B cell (primary cell): Measurements from ENCODE around the gene EAPP.

- PRO-cap, result bidirectional peak, plus-strand start at chr14:31208467, minus-strand start at chr14:31208387
- CAGE, long polyA plus RNA, result no peak
Measured at GRCh38 chr14:31208090-31208494, 499 bp upstream of the HECTD1 start.

DNA sequence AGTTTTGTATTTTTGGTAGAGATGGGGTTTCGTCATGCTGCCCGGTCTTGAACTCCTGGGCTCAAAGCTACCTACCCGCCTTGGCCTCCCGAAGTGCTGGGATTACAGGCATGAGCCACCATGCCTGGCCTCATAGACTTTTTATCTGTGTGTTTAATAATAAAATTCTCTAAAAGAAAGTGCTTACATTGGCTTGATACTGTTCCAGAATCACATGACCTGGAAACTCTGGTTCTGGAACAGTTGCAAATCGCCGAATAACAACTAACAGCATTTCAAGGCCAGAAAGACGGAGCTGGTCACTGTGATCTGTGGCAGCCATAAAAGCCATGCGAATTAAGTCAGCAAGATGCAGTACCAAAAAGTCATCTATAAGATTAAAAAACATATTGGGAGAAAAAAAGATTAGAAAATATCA, 99.0 kb downstream of the HEATR5A start:
- PRO-cap, result no peak
- CAGE, long polyA plus RNA, result no peak

DNA sequence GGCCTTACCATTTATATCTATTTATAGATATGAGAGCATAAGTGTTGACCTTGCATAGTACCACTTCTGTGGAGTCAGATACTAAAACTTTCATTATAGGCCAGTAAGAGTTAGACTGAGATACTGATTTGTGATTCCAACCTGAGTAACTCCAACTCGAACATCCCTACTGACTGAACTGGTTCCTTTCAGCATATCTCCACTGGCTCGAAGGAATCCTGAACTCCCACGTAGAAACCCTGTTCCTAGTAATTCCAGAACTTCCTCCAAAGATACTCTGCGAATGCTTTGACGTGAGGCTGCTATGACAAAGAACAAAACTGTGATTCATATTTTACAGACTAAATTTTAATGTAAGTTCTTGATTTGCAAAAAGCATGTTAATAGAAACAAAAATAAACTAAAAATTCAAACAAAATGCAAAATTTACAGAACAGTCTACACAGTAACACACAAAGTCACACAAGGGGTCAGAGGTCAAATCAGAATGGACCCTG, 31.6 kb downstream of the HEATR5A start:
- PRO-cap, result no peak
- CAGE, long polyA plus RNA, result no peak

GRCh38 chr14:31936018-31936682, 141.0 kb upstream of the ARHGAP5 start:
- PRO-cap, result no peak
- CAGE, long polyA plus RNA, result no peak

- PRO-cap, result no peak
- CAGE, long polyA plus RNA, result no peak
Measured at GRCh38 chr14:31950271-31950772, 126.8 kb upstream of the ARHGAP5 start.

DNA sequence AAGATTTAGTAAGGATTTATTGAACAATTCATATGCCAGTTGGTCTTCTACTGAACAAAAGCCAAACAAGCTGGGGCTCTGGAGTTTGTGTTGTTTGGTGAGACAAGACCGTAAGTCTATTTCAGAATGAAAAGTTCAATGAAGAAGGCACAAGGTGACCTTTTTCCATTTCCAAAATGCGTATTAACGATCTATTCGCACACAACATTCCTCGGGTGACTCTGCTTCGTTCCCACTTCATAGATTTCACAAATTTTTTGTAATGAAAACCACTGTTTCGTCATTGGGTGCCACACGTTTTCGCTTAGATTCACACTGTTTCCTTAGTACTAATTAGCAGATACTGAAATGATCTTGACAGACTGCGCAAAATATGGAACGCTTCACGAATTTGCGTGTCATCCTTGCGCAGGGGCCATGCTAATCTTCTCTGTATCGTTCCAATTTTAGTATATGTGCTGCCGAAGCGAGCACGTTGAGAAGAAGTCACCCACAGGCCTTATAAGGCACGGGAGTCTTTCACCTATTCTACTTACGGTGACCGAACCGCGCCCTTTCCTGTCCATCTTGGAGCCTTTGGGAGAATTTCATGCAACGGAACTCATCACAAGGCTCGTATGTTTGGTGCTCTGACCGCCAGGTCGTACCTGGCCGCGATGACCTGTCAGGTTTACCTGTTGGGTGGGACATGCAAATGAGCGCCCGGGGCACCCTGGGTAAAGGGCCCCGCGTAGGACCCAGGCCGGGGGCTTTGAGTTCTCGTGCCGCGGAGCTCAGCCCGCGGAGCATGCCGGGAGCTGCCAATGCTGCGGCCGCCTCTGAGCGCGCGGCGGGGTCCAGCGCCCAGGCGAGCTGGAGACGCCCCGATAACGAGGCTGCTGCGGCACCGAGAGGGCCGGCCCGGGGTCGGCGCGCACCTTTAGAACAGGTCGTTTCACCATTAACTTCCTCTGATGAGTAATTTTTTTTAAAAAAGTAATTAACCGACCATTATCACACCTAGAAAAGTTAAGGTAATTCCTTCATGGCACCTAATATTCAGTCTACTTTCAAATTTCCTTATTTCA, 126.0 kb upstream of the AKAP6 start:
- PRO-cap, result bidirectional peak, plus-strand start at position 358 of the sequence, minus-strand start at position 321 of the sequence; unidirectional peak, minus-strand start at position 478 of the sequence
- CAGE, long polyA plus RNA, result no peak

GRCh38 chr14:32303806-32304347, 25.2 kb upstream of the AKAP6 start:
- PRO-cap, result no peak
- CAGE, long polyA plus RNA, result no peak

GRCh38 chr14:32454071-32454559, 125.0 kb downstream of the AKAP6 start:
- PRO-cap, result no peak
- CAGE, long polyA plus RNA, result no peak

DNA sequence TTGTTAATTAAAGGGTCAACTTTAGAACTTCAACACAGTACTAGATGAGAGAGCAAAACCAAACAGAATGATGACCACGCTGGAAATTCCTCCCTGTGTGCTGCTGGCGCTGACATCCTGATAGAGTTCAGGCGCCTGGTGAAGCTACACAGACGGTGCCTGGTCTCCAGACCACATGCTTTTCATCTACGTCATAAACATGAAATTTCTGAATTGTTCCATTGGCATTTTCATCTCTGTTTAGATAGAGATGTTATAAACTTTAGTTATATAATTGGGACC, 128.4 kb downstream of the AKAP6 start:
- PRO-cap, result no peak
- CAGE, long polyA plus RNA, result no peak

DNA sequence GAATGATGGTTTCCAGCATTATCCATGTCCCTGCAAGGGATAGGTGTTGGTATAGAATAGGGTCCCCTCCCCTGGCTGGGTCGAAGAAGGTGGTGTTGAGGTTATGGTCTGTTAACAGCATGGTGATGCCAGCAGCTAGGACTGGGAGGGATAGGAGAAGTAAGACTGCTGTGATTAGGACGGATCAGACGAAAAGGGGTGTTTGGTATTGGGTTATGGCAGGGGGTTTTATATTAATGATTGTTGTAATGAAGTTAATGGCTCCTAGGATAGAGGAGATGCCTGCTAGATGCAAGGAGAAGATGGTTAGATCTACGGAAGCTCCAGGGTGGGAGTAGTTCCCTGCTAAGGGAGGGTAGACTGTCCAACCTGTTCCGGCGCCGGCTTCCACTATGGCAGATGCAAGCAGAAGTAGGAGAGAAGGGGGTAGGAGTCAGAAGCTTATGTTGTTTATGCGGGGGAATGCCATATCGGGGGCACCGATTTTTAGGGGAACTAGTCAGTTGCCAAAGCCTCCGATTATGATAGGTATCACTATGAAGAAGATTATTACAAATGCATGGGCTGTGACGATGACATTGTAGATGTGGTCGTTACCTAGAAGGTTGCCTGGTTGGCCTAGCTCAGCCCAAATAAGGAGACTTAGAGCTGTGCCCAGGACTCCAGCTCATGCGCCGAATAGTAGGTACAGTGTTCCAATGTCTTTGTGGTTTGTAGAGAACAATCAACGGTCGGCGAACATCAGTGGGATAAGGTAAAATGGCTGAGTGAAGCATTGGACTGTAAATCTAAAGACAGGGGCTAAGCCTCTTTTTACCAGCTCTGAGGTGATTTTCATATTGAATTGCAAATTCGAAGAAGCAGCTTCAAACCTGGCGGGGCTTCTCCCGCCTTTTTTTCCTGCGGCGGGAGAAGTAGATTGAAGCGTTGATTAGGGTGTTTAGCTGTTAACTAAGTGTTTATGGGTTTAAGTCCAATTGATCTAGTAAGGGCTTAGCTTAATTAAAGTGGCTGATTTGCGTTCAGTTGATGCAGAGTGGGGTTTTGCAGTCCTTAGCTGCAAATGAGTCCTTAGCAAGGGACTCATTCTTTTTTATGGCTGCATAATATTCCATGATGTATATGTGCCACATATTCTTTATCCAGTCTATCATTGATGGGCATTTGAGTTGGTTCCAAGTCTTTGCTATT, 155.4 kb downstream of the AKAP6 start:
- PRO-cap, result no peak
- CAGE, long polyA plus RNA, result no peak

DNA sequence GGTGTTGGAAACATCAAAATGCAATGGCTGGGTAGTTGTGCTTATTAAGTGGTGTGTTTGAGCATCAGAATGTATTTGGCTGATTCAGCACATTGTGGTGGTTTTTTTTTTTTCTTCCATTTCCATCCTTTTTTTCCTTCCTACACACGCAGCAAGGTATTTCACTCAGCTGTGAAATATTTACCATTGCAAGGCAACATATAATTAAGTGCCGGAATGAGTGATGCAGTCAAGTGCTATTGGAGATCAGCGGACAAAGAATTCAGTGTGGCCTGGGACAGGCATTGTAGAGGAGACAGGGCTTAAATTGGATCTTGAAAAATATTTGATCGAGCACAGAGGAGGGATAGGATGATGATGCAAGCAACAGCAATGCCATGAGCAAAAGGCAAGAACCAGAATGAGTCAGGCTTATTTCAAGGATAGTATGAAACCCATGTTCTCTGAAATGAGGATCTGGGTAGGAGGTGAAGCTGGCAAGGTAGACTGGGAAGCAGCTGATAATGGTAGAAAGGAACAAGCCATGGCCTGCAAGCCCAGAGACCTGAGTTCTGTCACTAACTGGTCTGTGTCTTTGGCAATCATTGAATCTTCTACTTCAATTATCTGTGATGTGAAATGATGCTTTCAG, 178.5 kb downstream of the AKAP6 start:
- PRO-cap, result no peak
- CAGE, long polyA plus RNA, result no peak

DNA sequence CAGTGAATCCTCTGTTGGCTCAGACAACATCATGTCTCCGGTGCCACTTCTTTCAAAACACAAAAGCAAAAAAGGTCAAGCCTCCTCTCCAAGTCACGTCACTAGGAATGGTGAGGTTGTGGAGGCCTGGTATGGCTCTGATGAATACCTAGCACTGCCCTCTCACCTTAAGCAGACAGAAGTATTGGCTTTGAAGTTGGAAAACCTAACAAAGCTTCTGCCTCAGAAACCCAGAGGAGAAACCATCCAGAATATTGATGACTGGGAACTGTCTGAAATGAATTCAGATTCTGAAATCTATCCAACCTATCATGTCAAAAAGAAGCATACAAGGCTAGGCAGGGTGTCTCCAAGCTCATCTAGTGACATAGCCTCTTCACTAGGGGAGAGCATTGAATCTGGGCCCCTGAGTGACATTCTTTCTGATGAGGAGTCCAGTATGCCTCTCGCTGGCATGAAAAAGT, 217.3 kb downstream of the AKAP6 start:
- PRO-cap, result no peak
- CAGE, long polyA plus RNA, result no peak

- PRO-cap, result no peak
- CAGE, long polyA plus RNA, result no peak
Measured at GRCh38 chr14:32623745-32623944, 294.5 kb downstream of the AKAP6 start.

- PRO-cap, result no peak
- CAGE, long polyA plus RNA, result no peak
Measured at GRCh38 chr14:32986614-32987305, 48.1 kb downstream of the NPAS3 start.

- PRO-cap, result no peak
- CAGE, long polyA plus RNA, result no peak
Measured at GRCh38 chr14:33307735-33308160, 369.1 kb downstream of the NPAS3 start.

GRCh38 chr14:33880831-33881039, 70.1 kb downstream of the EGLN3 start:
- PRO-cap, result no peak
- CAGE, long polyA plus RNA, result no peak

DNA sequence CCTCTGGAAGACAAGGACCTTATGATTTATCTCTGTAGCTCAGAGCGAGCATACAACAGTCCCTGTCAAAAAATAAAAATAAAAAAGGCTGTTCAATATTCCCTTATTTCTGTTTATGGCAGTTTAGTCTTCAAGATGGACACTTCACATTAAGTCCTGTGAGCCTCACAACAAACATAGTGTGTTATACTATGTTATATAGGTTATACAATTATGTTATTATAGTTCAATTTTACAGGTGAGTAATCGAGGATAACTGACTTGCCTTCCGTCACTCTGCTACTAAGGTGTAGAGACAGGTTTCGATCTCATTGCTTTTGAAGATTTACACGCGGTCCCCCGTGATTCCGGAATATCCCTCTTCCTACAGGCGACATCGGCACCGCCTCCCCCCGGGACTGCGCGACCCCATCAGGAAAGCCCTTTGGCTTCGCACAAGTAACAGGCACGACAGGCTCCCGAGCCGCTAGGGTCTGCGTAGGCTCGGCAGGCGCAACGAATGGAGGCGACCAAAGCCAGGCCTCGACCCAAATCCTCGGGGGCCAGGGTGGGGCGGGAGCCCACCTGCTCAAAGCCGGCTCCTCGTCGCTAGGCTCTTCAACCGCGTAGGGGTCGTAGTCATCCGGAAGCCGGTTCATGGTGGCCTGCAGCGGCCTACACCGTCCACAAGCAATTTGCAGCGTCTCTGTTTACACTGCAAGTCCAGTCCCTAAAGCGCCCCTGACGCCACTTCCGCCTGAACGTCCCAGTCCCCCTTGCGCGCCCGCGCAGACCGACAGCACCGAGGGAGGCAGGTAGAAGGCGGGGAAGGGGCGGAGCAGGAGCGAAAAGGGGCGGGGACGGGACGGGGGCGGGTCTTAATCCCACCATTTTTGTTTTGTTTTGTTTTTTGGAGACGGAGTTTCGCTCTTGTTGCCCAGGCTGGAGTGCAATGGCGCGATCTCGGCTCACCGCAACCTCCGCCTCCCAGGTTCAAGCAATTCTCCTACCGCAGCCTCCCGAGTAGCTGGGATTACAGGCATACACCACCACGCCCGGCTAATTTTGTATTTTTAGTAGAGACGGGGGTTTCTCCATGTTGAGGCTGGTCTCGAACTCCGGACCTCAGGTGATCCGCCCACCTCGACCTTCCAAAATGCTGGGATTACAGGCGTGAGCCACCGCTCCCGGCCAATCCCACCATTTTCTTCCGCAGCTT, at the start of gene EAPP:
TSS of gene EAPP (minus strand) at position 711 of the 1,198 bp plus-strand sequence.
- PRO-cap, result bidirectional peak, plus-strand start at position 311 of the sequence, minus-strand start at position 475 of the sequence; bidirectional peak, plus-strand start at position 885 of the sequence, minus-strand start at position 731 of the sequence
- CAGE, long polyA plus RNA, result start-site peak on the minus strand centred at position 700 of the sequence, 48 bp wide, 242 and 356 reads in 2 replicates

GRCh38 chr14:34554733-34555327, 15.3 kb upstream of the EAPP start:
- PRO-cap, result no peak
- CAGE, long polyA plus RNA, result no peak

DNA sequence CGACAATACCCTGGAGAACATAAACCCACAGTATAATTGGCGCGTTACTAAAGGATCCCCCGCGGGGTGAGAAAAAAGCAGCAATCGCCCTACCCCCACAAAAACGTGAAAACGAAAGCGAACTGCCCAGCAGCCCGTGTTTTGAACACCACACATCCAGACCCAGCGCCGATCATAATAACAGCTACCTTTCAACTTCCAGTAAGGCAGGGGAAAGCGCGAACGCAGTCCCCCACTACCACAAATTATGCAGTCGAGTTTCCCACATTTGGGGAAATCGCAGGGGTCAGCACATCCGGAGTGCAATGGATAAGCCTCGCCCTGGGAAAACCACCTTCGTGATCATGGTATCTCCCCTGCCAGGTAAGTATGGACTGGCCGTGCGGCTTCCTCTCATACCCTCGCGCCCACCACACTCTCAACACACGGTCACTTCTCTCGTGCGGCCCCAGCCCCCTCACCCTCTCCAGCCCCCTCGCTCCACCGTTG, 16.6 kb upstream of the EAPP start:
- PRO-cap, result unidirectional peak, minus-strand start at position 183 of the sequence; bidirectional peak, plus-strand start outside the sequence, minus-strand start at position 371 of the sequence
- CAGE, long polyA plus RNA, result no peak

DNA sequence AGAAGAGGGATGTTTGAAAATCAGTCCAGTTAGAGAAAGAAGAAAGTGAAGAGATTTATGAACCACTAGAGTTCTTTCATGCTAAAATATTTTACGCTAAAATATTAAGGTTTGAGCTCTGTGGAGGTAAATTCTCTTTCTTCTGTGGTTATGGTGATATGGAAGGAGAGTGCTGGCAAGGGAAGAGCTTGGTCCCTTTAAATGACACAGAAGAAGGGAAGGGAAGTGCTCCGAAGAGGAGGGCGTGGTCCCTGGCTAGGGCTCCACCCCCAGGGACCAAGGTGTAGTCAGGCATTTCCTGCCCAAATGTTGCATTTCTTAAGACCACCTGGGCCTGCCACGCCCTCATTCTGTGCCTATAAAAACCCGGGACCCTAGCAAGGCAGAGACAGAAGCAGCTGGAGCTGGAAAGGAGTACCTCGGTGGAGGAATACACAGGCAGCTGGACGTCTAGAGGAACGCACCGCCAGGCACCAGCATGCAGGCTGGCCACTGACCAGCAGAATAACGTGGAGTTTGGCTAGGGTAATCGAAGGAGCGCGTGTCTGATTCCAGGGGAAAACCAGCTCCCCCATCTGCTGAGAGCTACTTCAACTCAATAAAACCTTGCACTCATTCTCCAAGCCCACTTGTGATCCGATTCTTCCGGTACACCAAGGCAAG, 21.2 kb downstream of the CFL2 start:
- PRO-cap, result unidirectional peak, plus-strand start at position 391 of the sequence
- CAGE, long polyA plus RNA, result no peak